RPMI7951 (cell line): ENCODE measurements around a stretch of chr2.

DNA sequence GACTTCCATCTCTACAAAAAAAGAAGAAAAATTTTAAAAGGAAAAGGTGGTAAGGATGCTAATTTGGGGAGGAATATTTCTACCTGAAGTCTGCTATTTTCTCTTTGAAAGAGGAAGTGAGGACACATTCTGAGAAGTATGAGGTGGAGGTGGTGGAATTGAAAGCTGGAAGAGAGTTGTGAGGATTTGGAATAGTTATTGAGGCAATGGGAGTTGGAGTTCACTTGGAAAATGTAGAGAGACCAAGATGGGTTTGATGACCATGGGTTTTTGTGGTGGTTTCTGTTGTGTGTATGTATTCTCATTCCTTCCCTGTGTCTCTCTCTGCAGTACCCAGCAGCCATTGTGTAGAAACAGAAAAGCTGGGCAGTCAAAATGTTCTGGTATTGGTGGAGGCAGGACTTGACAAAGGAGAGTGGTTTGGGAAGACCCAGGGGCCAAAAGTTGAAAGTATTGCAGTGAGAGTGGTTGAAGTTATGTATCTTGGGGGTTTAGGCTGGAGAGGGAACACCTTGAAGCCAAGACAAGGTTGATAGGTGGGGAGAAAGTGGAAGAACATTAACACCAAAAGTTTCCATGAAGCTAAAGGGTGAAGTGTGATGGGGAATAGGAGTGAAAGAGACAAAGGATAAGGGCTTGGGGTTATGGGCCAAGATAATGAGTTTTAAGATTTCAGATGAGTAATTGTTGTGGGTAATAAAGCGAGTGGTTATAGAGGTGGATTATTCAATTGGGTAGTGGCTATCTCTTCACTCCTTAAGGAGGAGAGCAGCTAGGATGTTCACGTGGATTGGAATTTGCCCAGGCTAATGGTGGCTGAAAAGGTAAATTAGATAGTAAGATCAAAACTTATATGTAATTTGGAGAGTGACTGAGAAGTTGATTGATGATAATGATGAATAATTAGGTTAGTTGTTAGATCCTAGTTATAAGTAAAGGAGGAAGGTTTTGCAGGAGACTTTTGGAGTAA lies 29.7 kb downstream of the EML4 start:
- RAMPAGE, long total RNA, result no peak

DNA sequence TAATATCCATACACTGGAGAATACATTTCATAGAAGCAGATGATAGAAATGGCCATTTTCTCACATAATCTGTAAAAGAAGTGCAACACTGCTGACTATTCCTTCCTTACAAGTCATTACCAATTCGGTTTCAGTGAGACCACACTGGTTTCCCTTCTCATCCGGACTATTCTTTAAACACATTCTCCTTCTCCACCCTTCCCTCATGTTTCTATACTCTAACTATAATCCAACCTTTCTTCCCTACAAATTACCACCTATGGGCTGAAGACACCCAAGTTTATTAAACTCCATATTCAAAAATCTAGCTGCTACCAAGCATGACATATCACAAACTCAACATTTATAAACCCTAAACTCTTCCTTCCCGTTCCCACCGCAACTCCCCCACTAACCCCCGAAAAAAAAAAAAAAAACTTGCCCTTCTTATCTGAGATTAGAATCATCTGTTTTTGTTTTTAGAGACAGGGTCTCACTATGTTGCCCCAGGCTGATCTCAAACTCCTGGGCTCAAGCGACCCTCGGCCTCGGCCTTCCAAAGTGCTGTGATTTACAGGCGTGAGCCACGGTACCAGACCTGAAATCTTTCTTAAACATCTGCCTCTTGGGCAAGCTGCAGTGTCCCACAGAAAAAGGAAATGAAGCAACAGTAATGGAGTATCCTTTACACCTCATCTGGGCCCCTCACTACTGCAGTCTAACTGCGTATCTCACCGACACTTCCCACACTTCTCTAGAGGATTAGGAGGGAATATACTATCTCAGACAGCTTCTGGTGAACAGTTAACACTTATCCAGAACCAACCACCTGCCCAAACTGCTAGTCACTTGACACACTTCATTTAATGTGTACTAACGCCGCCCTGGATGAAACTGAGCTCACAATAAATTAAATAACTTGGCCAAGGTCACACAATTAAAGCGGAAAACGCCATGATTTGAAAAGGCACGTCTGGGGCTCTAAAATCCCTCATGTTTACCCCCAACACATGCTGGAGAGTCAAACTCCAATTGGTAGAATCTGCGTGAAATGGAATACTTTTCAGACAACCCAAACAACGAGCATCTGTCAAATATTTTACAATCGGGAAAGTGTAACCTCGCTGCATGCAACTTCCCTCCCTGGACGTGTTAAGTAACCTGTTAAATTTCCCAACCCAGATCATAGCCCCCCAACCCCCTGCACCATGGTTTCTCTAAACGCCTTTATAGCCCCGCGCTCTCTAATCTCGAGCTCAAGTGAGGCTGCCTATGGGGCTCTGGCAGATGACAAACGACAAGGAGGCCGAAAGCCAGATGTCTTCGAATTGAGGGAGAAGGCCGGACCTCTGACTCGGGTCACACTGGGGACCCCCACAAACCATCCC lies 1.1 kb downstream of the COX7A2L start:
- RAMPAGE, long total RNA, result no peak

- RAMPAGE, long total RNA, result no peak
Measured at GRCh38 chr2:42361903-42362401, 935 bp upstream of the COX7A2L start.

- RAMPAGE, long total RNA, result no peak
Measured at GRCh38 chr2:42424866-42425306, 63.9 kb upstream of the COX7A2L start.

DNA sequence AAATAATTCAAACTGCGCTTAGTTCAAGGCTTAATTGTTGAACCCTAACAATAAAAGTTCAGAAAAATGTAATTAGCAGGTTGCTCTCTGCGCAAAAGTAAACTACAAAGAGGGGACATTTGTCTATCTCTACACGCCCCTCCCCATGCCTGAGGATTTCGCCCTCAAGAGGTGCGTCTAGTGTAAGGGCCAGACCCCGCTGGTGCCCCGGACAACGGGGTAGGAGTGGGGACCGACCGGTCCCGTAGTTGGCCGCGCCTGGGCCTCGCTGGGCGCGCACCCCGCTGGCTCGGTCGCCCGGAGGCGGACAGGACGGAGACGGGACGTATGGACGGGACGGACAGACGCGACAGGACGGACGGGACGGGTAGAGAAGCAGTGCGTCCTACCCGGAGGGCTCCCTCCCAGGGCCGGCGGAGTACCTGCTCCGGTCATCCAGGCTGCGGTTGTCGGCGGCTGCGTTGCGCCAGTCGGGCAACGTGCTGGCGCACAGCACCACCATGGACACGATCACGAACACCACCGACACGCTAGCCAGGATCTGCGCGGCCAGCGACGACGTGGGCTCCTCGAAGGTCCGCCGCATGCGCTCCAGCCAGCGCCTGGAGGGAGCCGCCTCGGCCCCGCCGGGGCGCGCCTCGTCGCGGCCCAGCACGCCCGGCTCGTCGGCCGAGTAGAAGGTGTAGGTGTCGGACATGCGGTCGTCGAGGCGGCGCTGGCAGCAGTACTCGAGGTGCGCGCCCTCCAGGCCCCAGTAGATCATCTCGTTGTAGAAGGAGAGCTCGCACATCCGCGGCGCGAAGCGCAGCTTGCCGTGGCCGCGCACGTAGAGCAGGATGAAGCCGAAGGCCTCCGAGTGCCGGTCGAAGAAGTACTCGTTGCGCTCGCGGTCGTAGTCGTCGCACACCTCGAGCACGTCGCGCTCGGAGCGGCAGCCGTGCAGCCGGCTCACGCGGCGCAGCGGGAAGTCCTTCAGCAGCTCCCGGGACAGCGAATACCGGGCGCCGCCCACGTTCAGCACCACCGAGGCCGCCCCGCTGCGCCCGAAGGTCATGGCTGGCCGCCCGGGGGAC lies 998 bp downstream of the KCNG3 start:
- RAMPAGE, long total RNA, result no peak

- RAMPAGE, long total RNA, result no peak
Measured at GRCh38 chr2:42569777-42570339, 1.4 kb downstream of the MTA3 start.

DNA sequence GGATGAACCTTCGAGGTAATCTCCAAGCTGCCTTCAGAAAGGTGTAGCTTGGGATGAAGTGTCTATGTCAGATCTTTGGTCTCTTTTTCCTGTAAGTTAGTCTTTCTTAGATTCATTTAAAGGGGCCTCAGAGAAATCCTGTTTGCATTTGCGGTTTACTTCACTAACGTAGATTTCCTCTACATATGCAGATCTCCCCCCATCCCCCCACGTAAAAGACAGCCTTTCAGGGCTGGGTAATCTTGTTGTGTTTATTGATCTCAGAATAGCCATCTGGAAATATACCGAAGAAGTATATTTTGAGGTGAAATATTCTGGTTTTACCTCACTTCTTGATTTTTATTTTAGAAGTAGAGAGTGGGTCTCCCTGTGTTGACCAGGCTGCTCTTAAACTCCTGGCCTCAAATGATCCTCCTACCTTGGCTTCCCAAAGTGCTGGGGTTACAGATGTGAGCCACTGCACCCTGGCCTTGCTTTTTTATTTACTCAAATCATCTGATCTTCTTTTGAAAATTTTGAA lies 83.8 kb downstream of the MTA3 start:
- RAMPAGE, long total RNA, result no peak

GRCh38 chr2:42810346-42810629 lies 17.9 kb upstream of the HAAO start:
- RAMPAGE, long total RNA, result no peak

- RAMPAGE, long total RNA, result no peak
Measured at GRCh38 chr2:42922632-42923539, 130.5 kb upstream of the HAAO start.

DNA sequence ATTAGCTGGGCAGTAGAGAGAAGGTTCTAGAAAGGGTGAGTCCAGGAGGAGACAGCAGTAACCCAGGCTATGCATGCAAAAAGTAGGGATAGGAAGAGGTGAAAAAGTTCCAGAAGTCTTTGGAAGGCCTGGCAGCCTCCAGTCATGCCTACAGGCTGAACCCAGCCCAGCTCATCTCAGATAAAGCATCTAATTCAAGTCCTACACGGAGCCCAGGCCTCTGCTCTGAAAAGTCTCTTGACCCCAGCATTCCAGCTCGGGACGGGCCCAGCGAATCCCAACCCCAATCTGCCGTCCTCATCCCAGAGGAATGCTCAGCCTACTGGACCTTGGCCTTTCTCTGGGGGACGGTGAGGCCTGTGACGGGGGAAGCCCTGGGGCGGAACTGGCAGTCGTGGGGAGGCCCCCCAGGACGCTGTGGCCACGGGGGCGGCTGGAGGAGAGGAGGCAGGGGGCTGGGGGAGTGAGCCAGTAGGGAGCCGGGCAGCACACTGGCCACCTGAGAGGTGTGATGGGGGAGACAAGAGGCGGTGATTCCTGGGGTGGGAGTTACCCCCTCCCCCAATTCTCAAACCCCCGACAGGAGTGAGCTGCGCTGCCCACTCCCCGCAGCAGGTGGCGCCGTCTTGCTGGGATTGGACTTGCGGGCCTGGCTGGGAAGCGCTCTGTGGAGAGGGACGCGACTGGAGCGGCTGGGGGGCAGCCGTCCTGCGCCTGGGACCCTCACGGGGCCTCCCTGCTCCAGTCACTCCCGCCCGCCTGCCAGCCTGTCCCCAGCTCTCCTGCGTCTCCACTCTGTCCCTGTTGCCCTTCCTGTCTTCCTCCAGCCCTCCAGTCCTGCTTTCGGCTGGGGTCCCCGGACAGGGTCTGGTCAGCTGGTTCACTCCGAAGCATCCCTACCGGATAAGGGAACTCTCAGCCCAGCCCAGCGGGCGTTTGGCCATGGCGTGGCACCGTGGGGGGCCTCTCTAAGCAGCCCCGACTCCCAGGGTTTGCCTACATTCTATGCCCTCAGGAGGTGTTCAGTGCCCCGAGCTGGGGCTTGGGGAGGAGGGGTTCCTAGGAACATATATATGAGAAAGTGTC lies 182.6 kb upstream of the HAAO start:
- RAMPAGE, long total RNA, result no peak

DNA sequence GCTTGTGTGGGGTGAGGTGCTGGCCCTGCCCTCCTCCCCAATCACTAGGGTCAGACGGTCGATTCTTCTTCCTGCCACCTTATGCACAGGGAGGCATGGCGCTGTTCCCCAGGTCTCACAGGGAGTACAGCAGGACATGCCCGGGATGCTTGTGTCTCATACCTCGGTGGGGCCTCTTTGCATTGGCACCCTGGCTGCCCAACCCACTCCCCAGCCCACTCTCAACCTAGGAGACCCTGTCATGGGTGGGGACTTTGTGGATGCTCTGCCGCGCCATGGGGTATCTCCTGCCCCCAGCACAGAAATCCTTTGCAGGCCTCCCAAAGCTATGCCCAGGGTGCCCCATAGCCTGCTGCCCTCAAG lies 213.9 kb upstream of the HAAO start:
- RAMPAGE, long total RNA, result no peak

DNA sequence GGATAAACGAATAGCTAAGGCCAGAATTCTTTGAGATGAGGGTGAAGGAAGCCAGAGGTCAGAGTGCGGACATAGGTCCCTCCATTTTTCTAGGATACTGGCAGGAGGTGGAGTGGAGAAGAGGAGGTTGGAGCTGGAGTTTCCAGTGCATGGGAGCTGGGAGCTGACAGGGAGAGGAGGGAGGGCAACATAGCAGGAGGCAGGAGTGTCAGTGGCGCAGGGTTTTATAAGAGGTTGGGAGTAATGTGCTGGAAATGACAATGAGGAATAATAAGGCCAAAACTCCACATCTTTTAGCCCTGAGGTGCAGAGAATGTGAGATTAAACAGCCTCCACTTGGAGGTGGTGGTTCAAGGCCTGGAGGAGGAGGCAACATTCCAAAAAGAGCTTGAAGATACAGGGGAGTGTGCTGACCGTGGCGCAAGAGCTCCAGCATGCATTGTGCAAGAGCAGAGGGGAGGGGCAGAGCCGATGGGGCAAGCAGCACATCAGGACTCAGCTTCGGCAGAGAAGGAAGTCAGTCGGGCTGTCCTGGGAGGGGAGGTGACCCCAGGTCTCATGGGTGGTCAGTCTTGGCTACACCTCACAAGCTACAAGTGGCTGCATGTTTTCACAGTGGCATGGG lies 208.3 kb downstream of the ZFP36L2 start:
- RAMPAGE, long total RNA, result no peak

DNA sequence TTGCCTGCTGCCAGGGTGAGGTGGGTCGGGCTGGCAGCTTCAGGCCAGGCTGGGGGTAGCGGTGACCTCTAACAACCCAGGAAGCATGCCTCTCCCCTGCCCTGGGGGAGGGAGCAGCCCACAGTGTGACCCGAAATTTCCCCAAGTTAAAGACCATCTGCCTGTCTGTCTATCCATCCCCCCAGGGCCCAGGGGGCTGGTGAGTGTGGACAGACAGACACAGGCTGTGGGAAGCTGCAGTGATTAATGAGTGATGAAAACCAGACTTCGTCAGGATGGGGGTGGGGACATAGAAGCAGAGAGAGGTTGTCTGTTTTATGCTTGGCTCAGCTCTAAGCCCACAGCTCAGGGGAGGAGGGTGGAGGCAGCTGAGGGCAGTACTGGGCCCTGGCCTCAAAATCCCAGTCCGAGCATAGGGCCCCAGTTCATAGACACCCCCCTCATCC lies 144.0 kb downstream of the ZFP36L2 start:
- RAMPAGE, long total RNA, result no peak

DNA sequence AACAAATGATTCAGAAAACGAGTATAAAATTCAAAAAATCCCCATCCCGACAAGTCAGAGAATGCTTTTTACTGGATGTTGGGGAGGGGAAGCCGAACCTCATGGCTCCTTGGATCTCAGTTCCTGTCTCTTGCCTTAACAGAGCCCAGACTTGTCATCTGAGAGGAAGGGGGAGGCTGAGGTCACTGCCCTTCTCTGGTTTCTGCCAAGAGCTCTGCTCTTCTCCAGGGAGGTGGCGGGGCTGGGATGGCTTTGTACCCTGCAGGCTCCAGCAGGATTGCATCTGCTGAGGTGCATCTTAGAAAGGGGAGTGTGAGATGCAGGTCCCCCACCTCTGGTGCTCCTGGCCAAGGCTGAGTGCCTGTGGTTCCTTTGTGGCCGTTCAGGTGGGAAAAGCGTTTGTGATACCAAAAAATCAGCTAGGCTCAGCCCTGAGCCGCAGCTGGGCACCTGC lies 142.3 kb downstream of the ZFP36L2 start:
- RAMPAGE, long total RNA, result no peak

GRCh38 chr2:43157371-43157818 lies 69.0 kb downstream of the ZFP36L2 start:
- RAMPAGE, long total RNA, result no peak

- RAMPAGE, long total RNA, result no peak
Measured at GRCh38 chr2:43169866-43170255, 56.5 kb downstream of the ZFP36L2 start.

- RAMPAGE, long total RNA, result no peak
Measured at GRCh38 chr2:43173897-43174282, 52.5 kb downstream of the ZFP36L2 start.

GRCh38 chr2:43180789-43181310 lies 45.6 kb downstream of the ZFP36L2 start:
- RAMPAGE, long total RNA, result no peak

GRCh38 chr2:43186844-43187484 lies 39.4 kb downstream of the ZFP36L2 start:
- RAMPAGE, long total RNA, result no peak

- RAMPAGE, long total RNA, result no peak
Measured at GRCh38 chr2:43193623-43194010, 32.8 kb downstream of the ZFP36L2 start.